H1 (cell line): ENCODE measurements around a stretch of chr14.

DNA sequence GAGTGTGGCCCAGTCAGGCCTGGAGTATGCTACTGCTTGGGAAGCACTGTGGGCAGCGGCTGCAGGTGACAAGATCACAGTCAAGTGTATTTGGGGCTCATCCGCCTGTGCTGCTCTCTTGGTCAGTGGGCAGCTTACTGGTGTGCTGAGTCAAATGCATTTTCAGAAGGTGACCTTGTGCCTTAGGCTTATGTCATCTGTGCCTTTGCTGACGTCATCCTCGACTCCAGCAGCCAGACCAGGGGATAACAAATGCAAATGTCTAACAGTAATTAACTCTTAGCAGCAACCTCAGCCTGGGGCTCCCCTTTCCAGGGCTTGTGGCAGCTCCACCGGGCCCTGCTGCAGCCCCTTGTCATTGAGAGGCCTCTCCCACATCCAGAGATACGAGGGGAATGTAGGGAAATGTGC lies 39.5 kb downstream of the PSMA6 start:
- RRBS = no CpG with 5 or more reads among the region's 6 CpGs
CAGE:
- cytosol, long polyA plus RNA = no peak
- long polyA plus RNA = no peak
- nucleus, long polyA plus RNA = no peak

DNA sequence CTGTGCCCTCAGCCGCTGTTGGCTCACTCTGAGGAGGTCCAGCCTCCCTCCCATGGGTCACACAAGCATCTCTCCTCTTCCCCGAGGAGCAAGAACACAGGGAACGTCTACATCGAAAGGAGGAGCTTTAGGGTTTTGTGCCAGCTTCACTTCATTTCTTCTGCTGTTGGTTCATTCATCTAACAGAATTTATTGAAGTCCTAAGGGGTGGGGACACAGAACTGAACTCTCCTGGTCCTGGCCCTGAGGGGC lies 39.4 kb downstream of the NFKBIA start:
- RRBS = no CpG with 5 or more reads among the region's 4 CpGs
CAGE:
- cytosol, long polyA plus RNA = no peak
- long polyA plus RNA = no peak
- nucleus, long polyA plus RNA = no peak

DNA sequence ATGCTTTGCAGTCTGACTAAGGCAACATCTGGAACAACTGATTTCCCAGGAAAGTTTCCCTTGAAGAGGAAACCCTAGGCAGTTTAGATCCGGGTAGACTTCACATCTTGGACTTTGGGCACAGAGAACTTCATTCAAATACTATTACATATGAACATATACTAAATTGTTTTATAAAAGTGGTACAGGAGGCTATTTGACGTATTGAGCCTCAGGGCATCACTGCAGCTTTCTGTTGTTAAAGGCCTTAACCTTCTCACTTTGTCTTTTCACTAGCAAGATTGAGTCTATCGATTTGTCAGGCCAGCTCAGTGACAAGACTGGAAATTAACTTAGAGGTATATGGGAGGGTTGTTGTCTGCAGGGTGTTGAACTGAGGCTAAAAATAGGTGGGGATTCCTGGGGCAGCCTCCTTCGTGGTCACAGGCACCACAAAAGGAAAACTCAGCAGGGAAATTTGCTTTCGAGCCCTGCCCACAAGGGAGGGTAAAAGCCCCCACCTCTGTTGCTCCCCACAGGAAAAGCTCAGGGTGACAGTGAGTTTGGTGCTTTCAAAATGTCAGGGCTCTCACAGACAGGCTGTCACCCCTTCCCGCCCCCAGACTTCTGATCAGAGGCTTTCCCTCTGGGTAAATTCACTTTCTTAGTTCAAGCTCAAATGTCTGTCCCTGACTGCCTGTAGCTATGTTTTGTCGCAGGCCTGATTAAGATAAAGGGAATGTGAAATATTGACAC lies 11.5 kb upstream of the NFKBIA start:
- RRBS = no CpG with 5 or more reads among the region's 7 CpGs
CAGE:
- cytosol, long polyA plus RNA = no peak
- long polyA plus RNA = no peak
- nucleus, long polyA plus RNA = no peak

DNA sequence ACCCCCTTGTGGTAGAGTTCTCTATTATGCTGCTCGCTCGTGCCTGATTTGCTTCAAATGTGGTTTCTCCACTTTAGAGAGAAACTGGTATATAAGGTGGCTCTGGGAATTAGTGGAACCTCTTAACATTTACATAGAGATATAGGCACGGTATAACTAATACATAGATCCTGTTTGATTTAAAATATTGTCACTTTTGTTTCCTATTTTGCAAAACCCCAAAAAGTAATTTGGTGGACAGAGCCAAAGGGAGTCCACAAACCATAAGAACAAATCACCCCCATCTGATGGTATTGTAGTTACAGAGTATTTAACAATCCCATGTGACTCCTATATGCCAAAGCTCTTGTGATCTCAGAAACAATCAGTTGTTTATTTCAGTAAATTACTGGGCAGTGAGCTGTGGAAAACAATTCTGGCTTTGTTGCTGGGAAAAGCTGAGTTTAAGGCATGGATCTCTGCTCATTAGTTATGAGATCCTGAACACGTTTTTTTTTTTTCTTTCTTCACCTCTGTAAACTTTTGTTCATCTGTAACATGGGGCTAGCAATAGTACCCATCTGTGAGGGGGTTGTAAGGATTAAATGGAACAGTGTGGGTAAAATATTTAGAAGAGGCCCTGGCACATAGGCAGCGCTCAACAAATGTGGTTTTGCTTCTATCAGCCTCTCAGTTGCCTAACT lies 159.7 kb downstream of the BRMS1L start:
- RRBS = no CpG with 5 or more reads among the region's 5 CpGs
CAGE:
- cytosol, long polyA plus RNA = no peak
- long polyA plus RNA = no peak
- nucleus, long polyA plus RNA = no peak

DNA sequence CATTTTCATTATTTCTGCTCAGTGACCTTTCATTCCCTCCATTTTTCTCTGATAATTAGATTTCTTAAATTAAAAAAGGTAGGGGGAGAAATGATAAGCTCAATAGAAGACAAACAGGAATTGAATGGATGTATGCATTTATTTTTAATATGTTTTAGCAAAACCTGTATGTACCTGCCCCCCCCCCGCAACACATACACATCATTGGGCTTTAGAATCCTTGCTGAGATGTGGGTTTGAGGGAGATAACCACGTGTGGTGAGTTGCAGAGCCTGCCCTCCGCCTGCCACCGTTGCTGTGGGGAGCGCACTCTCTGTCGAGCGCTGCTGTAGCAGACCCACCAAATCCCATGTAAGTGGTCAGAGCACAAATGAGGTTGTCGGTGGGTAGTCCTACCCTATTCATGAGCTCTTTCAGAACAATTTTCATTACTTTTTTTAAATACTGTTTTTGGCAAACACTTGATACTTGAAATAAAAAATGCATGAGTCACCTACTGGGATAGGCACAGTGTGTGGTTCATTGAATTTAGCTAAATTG lies 242.6 kb downstream of the BRMS1L start:
- RRBS = no CpG with 5 or more reads among the region's 8 CpGs
CAGE:
- cytosol, long polyA plus RNA = no peak
- long polyA plus RNA = no peak
- nucleus, long polyA plus RNA = no peak

- RRBS = no CpG with 5 or more reads among the region's 3 CpGs
CAGE:
- cytosol, long polyA plus RNA = no peak
- long polyA plus RNA = no peak
- nucleus, long polyA plus RNA = no peak
Observed at GRCh38 chr14:36215169-36215617, 105.2 kb downstream of the MBIP start.

GRCh38 chr14:36272992-36273764 lies 47.3 kb downstream of the MBIP start:
- RRBS = no CpG with 5 or more reads among the region's 14 CpGs
CAGE:
- cytosol, long polyA plus RNA = no peak
- long polyA plus RNA = no peak
- nucleus, long polyA plus RNA = no peak

DNA sequence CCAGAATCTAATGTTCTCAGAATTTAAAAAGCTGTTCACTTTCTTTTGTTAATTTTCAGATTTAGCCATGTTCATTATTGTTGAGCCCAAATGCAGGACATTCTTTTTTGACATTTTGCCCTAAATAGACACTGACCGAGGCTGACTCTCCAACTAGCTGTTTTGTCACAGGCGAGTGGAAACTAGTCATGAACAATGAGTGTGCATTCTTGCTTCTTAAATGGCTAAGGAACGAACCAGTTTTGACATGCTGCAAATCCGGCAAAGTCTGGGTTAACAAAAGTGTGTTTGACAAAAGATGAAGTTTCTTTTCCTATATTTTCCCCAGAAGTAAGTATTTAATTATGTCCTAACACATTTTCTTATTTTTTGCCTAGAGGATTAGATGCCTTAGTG lies 40.6 kb downstream of the MBIP start:
- RRBS = no CpG with 5 or more reads among the region's 4 CpGs
CAGE:
- cytosol, long polyA plus RNA = no peak
- long polyA plus RNA = no peak
- nucleus, long polyA plus RNA = no peak

DNA sequence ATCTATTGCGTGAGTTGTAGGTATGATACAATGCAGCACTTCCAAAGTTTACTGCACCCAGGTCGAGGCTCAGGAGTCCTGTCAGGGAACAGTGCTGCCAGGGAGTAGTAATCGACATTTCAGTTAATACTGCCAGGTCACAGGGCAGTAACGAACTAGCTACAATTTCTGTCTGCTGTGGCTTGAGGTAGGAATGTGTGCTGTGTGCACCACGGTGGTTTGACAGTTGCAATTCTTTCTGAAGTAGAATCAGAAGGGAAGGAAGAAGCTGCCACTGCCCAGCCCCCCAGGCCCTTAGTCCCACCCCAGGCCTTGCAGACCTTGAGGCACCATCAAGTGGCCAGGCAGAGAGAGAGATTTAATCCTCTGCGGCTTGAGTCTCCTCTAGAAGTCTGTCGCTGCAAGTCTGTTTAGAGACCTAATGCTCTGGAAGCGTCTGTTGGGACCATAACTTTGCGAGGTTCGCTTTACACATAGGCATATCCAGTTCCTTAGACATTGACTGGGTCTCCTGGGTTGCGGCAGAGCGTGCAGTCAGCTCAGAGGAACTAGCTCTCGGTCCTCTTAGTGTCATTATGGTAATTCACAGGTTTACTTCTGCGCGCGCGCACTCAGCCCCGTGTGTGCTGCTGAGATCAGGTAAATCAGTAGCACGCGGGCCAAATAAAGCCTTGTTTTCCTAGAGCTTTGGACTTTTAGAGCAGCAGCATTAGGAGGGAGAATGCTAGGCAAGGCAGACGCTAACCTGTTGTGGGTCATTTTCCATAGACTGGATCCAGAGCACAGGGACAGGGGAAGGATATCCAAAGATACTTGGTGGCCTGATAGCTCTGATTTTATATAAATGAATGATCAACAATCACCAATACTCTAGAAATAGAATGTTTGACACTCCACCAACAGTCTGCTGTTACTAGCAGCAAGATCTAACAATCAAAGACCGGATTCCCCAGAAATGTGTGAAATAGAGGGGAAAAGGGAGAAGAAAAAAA lies 9.7 kb downstream of the NKX2-1 start:
- RRBS = no CpG with 5 or more reads among the region's 22 CpGs
CAGE:
- cytosol, long polyA plus RNA = no peak
- long polyA plus RNA = no peak
- nucleus, long polyA plus RNA = no peak

DNA sequence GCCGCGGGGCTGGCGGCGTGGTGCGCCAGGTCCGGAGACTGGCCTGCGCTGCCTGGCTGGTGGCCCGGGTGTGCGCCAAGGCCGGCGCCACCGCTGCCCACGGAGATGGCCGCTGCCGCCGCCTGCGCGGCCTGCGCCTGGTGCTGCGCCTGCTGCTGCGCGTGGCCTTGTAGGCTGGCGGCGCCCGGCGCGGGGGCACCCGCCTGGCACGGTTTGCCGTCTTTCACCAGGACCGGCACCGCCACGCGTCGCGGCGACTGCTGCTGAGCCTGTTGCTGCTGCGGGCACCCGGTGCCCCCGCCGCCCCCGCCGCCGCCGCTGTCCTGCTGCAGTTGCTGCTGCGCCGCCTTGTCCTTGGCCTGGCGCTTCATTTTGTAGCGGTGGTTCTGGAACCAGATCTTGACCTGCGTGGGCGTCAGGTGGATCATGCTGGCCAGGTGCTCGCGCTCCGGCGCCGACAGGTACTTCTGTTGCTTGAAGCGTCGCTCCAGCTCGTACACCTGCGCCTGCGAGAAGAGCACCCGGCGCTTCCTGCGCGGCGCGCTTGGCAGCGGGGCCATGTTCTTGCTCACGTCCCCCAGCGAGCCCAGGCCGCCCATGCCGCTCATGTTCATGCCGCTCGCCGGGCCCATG lies 2.5 kb downstream of the NKX2-1 start:
- RRBS = 2% methylated on average over 45 of the region's 75 CpGs
CAGE:
- cytosol, long polyA plus RNA = no peak
- long polyA plus RNA = no peak
- nucleus, long polyA plus RNA = no peak

DNA sequence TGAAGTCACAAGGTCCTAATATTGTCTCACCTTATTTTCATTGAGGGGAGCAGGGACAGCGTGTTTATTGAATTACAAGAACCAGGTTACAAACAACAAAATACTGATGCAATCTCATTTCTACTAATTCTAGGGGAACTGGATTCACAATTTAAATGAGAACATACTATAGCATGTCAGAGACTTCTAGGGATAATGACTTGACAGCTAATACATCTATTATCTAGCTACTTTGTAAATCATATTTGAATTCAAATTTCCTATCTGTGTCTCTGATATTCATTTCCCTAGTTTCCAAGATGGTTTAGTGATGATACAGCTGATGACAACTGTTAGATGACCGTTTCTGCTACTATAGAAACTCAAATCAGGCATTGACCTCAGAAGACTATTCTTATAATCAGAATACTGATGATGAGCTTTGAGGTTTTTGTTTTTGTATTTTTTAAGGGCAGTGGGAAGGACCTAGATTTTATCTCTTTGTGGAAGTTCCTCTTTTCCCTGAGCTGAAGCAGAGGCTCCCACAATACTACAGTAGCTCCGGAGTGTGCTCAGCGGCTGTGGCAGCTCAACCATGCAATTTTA lies 145.3 kb downstream of the SLC25A21 start:
- RRBS = no CpG with 5 or more reads among the region's 4 CpGs
CAGE:
- cytosol, long polyA plus RNA = no peak
- long polyA plus RNA = no peak
- nucleus, long polyA plus RNA = no peak

DNA sequence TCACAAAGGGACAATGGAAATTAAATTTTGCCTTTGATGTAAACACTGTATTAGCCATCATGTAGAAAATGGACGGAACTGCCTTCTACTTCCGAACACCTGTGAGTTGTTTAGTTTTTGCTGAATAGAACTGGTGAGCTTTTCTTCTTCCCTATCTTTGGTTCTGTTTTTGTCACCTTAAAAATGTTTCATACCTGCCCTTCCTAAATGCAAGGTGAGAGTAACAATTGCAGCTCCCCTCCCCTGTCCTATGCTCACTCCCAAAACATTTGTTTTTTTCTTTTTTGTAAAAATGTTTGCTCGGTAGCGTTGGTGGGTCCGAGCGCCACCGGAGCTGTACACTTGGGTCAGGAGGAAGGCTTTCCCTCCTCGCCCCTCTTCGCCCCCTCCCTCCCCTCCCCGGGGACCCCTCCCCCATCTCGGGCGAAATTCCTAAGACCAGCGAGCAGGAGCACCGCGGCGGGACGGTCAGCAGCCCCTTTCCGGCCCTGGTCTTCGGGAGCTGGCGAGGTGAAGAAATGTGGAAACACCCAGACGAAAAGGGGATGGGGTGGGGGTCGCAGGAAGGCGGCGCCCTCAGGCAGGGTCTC lies 7.4 kb downstream of the FOXA1 start:
- RRBS = under 1% methylated on average over 11 of the region's 24 CpGs
CAGE:
- cytosol, long polyA plus RNA = no peak
- long polyA plus RNA = no peak
- nucleus, long polyA plus RNA = no peak

DNA sequence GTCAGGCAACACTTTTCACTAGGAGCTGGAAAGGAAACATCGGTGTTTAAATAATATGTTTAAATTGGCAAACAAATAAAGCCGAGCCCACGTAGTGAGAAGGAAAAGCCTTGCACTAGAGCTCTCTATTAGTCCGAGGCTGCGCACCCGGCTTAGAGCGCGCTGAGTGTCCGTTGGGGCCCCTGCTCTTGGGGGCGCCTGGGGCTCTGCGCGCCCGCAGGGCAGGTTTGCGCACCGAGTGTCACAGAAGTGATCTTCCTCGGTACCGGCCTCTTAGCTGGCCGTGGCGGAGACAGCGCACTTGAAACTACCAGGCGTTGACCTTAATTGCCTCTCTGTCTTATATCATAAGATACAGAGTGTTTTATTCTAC lies 6.5 kb downstream of the TTC6 start:
- RRBS = no CpG with 5 or more reads among the region's 21 CpGs
CAGE:
- cytosol, long polyA plus RNA = no peak
- long polyA plus RNA = no peak
- nucleus, long polyA plus RNA = no peak

- RRBS = no CpG with 5 or more reads among the region's 21 CpGs
CAGE:
- cytosol, long polyA plus RNA = no peak
- long polyA plus RNA = no peak
- nucleus, long polyA plus RNA = no peak
Observed at GRCh38 chr14:37602608-37603344, 7.3 kb downstream of the TTC6 start.

GRCh38 chr14:37902002-37902558 lies 305.6 kb upstream of the SSTR1 start:
- RRBS = no CpG with 5 or more reads among the region's 7 CpGs
CAGE:
- cytosol, long polyA plus RNA = no peak
- long polyA plus RNA = no peak
- nucleus, long polyA plus RNA = no peak

GRCh38 chr14:38208804-38209683 lies 1.3 kb downstream of the SSTR1 start:
- RRBS = 3% methylated on average over 17 of the region's 57 CpGs
CAGE:
- cytosol, long polyA plus RNA = no peak
- long polyA plus RNA = no peak
- nucleus, long polyA plus RNA = no peak

CAGE:
- cytosol, long polyA plus RNA = no peak
- long polyA plus RNA = no peak
- nucleus, long polyA plus RNA = no peak
Observed at GRCh38 chr14:38330650-38330878, 74.7 kb upstream of the CLEC14A start.

- RRBS = no CpG with 5 or more reads among the region's 2 CpGs
CAGE:
- cytosol, long polyA plus RNA = no peak
- long polyA plus RNA = no peak
- nucleus, long polyA plus RNA = no peak
Observed at GRCh38 chr14:38932347-38932803, 170.7 kb downstream of the SEC23A start.

DNA sequence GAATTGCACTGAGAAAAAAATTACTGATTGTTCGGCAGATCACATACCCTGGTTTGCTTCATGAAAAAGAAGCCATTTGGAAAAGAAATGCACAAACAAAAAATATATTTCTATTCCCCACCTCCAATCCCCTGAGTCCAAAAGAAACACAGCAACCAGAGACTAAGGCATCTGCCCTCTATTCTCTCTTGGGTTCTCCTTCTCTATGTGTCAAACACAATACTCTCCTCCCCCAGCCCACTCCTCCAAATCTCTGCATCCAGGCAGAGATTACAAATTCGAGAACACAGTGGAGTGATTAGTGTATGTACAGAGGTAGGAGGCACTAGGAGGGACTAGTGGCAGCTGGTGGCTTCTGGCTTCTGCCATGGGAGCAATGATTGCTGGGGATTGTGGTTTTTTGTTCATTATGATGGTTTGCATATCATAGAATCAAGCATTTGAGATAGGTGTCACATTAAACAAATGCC lies 100.3 kb downstream of the SEC23A start:
- RRBS = no CpG with 5 or more reads among the region's 2 CpGs
CAGE:
- cytosol, long polyA plus RNA = no peak
- long polyA plus RNA = no peak
- nucleus, long polyA plus RNA = no peak

- RRBS = no CpG with 5 or more reads among the region's 3 CpGs
CAGE:
- cytosol, long polyA plus RNA = no peak
- long polyA plus RNA = no peak
- nucleus, long polyA plus RNA = no peak
Observed at GRCh38 chr14:39023985-39024618, 78.9 kb downstream of the SEC23A start.